Spinal cord (tissue), 3 donors: ENCODE results near the gene LMCD1.

DNA sequence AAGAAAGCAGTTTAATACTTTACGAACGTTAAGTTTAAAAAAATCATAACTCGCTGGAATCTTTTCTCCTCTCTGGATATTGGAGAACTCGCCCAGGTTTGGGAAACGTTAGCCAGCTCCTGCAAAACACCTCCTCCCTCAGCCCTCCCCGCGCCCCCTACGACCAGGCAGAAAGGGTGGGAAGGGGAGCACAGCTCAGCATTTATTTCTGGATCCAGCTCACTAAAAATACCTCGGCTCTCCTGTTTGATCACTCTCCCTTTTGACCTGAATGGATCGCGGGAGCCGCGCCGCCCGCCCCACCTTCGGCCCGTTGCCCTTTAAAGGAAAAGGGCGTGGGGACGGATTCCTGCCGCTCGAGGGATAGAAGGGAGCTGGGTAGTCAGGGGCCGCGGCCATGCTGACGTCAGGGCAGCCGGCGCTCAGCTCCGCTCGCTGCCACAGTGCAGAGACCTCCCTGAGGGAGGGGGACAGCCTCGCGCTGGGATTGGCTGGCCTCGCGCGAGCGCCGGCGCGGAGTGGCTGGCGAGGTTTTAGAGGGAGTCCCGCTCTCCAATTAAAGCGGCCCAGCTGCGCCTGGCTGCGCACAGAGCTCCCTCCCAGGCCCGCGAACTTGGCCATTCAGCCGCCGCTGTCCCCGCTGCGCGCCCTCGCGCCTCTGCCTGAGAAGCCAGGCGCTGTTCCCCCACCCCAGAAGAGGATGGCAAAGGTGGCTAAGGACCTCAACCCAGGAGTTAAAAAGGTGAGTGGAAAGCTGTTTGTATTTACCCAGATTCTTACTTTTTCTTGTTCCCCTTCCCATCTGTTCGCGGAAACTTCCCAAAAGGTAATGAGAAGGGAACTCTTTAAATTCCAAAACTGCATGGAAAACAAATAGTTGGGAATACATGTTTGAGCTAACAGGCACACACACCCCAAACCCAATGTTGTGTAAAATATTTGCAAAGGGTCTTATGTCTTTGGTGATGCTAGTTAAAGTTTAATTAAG, at the start of gene LMCD1:
Gene LMCD1 (plus strand): TSS at position 585 of the 988 bp plus-strand sequence.
- PRO-cap = no peak
- RAMPAGE, long total RNA = no peak

- PRO-cap = no peak
- RAMPAGE, long total RNA = no peak
These were observed 63.8 kb downstream of the SSUH2 start for GRCh38 chr3:8580733-8581288.

- PRO-cap = no peak
- RAMPAGE, long total RNA = no peak
These were observed 57.2 kb downstream of the SRGAP3 start for GRCh38 chr3:9192132-9192831.

- PRO-cap = no peak
- RAMPAGE, long total RNA = no peak
These were observed 9.8 kb upstream of the THUMPD3 start for GRCh38 chr3:9352822-9353711.

DNA sequence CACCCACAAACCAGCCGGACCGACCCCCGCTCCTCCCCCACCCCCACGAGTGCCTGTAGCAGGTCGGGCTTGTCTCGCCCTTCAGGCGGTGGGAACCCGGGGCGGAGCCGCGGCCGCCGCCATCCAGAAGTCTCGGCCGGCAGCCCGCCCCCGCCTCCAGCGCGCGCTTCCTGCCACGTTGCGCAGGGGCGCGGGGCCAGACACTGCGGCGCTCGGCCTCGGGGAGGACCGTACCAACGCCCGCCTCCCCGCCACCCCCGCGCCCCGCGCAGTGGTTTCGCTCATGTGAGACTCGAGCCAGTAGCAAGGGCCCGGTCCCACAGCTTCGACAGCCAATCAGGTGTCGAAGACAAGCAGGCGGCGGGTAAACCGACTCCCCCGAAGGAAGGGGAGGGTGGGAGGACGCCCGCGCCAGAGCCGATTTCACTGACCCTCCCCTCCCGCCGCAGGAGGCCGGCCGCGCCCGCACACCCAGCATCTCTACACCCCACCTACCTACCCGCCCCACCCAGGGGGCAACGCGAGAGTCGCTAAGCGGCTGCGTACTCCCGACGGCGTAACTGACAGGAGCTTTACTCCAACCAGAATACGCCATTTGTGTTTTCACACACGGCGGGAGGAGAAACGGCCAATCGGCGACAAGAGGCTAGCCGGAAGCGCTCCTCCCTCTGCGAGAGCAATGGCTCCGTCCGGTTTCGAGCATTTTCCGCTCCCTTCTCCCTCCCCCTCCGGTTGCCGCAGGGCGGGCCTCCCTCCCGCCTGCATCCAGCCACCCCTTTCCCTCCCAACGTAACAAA, 710 bp upstream of the SETD5 start:
- PRO-cap = no peak
- RAMPAGE, long total RNA = no peak

DNA sequence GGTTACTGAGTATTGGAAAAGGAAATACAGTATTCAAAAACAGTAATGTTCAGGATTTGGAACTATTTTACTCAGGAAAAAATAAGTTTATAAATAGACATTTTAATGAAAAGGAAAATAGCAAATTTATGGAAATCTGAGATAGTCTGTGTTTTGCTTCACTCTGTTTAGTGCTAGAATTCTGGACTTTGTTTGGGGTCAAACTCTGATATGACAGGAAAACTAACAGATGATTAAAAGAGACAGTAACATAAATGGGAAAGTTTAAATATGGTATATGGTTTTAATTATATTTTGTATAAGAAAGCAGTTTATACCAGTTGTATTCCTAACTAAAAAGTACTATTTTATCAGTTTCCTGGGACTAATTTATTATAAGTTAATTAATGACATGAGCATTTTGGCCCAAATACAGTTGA, 17.4 kb downstream of the SETD5 start:
- PRO-cap = no peak
- RAMPAGE, long total RNA = no peak

DNA sequence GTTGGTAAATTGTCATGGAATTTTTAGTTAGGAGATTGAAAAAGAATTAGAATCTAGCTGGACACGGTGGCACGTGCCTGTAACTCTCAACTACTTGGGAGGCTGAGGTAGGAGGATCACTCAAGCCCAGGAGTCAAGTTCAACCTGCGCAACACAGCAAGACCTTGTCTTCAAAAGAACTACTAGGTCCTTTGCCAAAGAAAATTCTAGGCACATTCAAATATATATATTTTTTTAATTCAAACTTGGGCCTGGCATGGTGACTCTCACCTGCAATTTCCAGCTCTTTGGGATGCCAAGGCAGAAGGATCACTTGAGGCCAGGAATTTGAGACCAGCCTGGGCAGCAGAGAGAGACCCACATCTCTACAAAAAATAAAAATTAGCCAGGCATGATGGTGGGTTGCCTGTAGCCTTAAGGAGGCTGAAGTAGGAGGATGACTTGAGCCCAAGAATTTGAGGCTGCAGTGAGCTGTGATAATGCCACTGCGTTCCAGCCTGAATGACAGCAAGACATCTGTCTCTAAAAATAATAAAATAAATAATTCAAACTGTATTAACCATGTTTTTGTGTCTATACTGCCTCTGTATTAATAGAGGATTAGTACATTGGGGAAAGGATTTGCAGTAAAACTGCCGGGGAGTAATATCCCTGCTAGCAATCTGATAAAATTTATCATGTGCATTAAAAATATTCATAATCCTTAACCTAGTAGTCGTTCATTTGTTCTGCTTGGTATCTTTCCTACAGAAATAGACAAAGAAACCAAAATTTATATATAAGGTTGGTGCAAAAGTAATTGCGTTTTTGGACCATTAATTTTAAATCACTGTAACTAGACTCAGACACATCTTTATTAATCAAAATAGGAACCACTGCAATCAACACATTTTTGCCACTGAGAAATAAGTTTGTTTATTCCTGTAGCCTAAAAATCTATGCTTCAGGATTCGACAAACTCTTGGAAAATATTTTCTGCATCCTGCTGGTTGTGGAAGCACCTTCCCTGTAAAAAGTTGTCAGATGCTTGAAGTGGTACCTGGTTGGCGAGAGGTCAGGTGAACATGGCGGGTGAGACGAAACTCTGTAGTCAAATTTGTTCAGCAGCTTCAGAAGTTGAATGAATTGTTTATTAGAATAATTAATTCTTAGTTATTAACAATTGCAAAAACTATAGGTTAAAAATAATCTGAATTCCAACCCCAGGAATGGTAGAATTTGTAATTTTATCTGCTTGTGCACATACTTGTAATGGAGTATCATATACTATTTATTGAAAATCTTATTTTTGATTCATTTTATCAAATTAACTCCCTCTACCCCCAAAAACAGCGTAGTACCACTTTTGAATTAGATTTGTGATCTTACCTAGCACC, 61.2 kb downstream of the SETD5 start:
- PRO-cap = no peak
- RAMPAGE, long total RNA = no peak

GRCh38 chr3:9477788-9478122, 75.9 kb downstream of the LHFPL4 start:
- PRO-cap = no peak
- RAMPAGE, long total RNA = no peak

- PRO-cap = no peak
- RAMPAGE, long total RNA = no peak
These were observed 2.7 kb downstream of the BRPF1 start for GRCh38 chr3:9734022-9734774.

- PRO-cap = no peak
- RAMPAGE, long total RNA = no peak
These were observed 3.7 kb downstream of the CAMK1 start for GRCh38 chr3:9765835-9766562.

GRCh38 chr3:9770274-9771224, 802 bp upstream of the CAMK1 start:
- PRO-cap = no peak
- RAMPAGE, long total RNA = no peak

DNA sequence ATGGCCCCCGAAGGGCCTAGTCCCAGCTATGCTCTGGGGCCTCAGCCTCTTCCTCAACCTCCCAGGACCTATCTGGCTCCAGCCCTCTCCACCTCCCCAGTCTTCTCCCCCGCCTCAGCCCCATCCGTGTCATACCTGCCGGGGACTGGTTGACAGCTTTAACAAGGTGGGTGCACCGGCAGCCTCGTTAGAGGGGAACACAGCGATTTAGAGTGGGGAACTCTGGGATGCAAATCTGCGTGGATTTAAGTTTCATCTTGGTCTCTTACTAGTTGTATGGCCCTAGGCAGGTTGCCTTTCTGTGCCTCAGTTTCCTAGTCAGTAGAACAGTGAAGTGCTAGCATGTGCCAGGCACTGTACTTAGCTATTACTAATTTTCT, 803 bp downstream of the CRELD1 start:
- PRO-cap = no peak
- RAMPAGE, long total RNA = no peak

GRCh38 chr3:9942942-9943676, 9.1 kb downstream of the PRRT3 start:
- PRO-cap = no peak
- RAMPAGE, long total RNA = no peak

GRCh38 chr3:10234894-10235229, 13.4 kb upstream of the TATDN2 start:
- PRO-cap = no peak
- RAMPAGE, long total RNA = no peak

GRCh38 chr3:10248038-10248305, 287 bp upstream of the TATDN2 start:
- PRO-cap = no peak
- RAMPAGE, long total RNA = no peak

DNA sequence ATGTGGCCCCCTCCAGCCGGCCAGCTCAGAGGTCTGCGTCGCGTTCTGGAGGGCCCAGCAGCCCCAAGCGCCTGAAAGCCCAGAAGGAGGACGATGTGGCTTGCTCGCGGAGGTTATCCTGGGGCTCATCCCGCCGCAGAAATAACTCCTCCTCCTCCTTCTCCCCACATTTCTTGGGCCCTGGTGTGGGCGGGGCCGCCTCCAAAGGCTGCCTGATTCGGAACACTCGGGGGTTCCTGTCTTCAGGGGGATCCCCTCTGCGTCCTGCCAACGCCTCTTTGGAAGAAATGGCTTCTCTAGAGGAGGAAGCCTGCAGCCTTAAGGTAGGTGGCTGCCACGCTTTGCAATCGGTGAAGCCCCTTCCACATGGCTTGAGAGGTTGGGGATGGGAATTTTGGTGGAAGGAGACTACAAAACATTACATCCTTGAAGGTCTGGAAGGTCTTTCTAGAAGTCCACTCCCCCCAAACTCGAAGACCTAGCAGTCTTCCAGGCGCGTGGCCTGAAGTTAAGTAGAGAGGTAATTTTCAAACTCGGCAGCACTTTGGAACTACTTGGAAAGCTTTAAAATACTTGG, 1.1 kb downstream of the TATDN2 start:
- PRO-cap = no peak
- RAMPAGE, long total RNA = no peak

- PRO-cap = no peak
- RAMPAGE, long total RNA = no peak
These were observed 8.2 kb downstream of the GHRL start for GRCh38 chr3:10284348-10285211.

GRCh38 chr3:10319939-10320865, 710 bp downstream of the SEC13 start:
- PRO-cap = no peak
- RAMPAGE, long total RNA = no peak

DNA sequence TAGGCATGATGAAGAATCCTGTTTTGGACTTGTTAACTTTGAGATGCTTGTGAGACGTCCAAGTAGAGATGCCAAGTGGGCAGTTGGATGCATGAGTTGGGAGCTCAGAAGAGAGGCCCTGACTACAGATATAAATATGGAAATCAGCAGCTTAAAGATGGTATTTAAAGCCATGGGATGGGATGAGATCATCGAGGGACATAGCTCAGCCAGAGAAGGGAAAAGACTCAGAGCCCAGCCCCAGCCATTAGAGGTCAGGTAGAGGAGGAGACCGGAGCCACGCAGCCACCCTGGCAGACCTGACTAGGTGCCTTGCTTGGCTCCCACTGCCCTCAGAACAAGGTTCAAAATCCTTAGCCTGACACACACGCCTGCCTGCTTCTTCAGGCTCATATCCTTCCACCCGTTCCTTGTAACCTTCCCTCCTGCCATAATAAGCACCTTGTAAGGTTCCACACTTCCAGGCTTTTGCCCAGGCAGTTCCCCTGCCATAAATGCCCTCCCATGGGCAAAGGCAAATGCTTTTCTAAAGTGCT, 31.1 kb downstream of the ATP2B2 start:
- PRO-cap = no peak
- RAMPAGE, long total RNA = no peak

GRCh38 chr3:10504512-10504708, 976 bp downstream of the ATP2B2 start:
- PRO-cap = no peak
- RAMPAGE, long total RNA = no peak